Bronchus fibroblast of lung (primary cell): ENCODE results near the gene GSTO2.

GRCh38 chr10:102648825-102649319, 4.6 kb downstream of the TRIM8 start:
- RAMPAGE, long total RNA, result no peak

DNA sequence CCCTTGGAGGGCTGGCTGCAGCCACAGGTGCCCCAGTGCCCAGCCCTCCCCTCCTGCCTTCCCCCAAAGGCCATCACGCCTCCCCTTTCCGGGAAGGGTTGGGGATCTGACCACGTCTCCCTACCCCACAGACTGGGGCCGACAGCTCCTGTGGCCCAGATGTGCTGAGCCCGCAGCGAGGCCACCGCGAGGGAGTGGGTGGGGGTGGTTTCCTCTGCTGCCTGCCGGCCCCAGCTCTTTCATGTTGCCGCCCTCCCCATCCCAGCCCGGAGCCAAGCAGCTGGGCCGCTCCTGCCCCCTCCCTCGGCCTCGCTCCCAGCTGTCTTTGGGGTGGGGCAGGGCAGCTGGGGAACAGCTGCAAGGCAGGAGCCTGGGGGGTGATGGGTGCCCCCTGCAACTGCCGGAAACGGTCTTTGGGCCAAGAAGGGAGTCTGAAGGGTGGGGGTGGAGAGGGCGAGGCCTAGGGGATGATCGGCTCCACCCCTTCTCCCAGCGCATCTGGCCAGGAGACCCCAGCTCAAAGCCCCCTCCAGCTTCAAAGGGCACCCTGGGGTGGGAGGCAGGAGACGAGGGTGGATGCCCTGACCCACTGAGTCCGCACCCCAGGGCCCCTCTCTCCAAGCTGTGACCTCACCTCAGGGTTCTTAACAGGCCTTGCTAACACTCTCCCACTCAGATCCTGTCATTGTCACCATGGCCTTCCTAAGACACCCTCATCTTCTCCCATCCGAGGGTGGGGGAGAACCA, 17.0 kb downstream of the TRIM8 start:
- RAMPAGE, long total RNA, result no peak

DNA sequence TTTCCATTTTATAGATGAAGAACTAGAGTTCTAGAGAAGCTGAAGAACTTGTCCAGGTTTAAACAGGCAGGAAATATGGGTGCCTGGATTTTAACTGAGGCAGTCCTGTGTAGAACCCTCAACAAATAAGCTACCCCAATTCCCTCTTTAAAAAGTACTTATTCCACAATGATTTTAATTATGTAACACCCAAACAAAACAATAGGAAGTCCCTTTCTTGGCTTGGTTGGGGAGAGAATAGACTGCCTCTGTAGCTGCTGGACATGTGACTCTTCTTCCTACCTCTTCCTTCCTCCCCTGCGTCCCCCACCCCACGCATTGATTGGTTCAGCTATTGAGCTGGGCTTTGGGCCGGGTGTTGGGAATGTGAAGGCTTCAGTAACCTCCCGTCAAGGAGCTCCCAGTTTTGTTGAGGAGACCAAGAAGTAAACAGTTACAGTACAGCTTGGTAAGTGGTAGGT, 12.9 kb downstream of the SFXN2 start:
- RAMPAGE, long total RNA, result no peak

DNA sequence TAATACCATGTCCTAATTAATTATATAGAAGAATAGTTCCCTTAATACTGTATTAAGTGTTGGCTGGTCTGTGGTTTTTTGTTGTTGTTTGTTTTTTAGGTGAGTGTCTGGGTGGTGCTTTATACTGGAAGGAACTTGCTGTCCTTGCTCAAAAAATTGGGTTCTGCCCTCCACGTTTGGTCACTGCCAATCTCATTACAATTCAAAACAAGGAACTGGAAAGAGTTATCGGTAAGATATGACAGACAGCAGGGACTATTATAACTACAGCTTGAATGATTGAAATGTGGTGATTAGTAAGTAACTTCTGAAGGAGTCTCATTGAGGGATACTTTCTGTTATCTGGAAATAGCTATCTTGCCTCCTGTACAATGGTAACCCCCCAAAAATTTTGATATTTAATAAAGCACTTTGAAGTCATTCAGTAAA, 9.0 kb downstream of the AS3MT start:
- RAMPAGE, long total RNA, result no peak

DNA sequence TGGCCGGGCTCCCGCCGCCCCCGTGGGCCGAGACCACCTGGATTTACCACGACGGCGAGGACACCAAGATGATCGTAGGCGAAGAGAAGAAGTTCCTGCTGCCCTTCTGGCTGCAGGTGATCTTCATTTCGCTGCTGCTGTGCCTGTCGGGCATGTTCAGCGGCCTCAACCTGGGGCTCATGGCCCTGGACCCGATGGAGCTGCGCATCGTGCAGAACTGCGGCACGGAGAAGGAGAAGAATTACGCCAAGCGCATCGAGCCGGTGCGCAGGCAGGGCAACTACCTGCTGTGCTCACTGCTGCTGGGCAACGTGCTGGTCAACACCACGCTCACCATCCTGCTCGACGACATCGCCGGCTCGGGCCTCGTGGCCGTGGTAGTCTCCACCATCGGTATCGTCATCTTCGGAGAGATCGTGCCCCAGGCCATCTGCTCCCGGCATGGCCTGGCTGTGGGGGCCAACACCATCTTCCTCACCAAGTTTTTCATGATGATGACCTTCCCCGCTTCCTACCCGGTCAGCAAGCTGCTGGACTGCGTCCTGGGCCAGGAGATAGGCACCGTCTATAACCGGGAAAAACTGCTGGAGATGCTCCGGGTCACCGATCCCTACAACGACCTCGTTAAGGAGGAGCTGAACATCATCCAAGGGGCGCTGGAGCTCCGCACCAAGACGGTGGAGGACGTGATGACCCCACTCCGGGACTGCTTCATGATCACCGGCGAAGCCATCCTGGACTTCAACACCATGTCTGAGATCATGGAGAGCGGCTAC, 1.2 kb downstream of the CNNM2 start:
- RAMPAGE, long total RNA, result no peak

- RAMPAGE, long total RNA, result no peak
Measured at GRCh38 chr10:103395590-103396345, 507 bp downstream of the ATP5MK start.

GRCh38 chr10:103471956-103472557, 7.0 kb downstream of the CALHM3 start:
- RAMPAGE, long total RNA, result no peak

DNA sequence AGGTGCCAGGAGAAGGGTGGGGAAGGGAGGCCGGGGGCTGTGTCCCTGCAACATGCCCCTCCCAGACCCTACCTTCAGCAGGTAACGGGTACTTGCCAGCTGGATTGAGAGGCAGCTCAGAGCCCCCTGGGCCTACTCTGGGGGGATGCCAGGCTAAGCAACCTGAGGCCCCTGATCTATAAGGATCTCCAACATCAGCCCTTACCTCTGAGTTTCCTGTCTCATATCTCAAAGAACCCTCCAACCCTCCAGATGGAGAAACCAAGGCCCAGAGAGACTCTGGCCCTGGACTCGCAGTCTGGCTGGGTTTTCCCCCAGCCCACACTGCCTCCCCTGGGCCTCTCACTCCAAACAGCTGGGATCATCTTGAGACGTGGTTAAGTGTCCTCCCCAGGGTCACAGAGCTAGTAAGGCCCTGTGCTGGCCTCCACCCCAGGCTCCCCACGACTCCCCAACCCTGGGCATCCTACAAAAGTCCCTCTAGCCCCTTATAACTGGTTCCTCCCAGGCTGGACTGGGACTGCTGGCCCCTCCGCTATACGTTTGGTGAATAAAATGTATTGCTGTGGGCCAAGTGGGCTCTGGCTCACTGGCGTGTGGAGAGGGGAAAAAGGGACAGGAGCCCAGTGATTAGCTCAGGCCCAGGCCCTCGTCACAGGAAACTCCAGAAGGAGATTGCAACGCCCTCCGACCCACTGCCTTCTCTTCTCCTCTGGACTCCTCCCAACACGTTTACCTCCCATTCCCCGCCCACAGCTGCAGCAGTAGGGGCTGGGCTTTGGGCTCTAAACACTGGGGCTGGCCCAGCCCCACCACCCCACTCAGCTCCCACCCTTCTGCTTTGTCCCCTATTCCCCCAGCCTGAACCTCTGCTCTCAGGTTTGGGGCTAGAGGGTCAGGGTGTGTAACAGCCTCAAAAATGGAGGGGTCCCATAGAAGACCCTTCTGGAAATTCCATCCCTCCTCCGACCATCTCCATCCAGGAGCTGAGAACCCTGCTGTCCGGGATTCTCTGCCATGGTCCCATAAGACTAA, 173.7 kb downstream of the NEURL1 start:
- RAMPAGE, long total RNA, result no peak

DNA sequence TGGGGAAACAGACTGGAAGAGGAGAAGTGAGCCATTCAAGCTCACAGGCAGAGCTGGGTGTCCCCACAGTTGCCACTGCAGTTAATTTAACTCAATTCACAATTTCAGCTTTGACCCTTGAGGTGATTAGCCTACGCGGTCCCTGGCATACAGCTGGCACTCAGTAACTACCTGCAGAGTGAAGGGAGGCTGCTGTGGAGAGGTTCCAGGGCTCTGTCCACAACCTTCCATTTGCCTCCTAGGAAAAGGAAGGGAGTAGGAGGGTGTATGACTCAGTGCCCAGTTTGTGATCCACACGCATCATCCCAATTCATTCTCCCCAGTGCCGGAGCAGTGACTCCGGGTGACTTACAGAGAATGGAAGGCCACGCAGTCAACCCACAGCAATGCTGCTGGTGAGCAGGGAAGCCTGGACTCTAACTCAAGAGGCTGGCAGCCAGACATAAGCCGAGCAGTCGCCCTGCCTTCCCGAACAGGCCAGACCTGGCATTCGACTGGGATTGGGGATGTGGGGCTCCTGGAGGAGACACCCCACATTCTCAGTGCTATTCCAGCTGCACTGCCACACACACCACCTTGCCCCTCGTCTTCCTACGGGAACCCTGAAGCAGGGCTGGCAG, 140.0 kb downstream of the SH3PXD2A start:
- RAMPAGE, long total RNA, result no peak

DNA sequence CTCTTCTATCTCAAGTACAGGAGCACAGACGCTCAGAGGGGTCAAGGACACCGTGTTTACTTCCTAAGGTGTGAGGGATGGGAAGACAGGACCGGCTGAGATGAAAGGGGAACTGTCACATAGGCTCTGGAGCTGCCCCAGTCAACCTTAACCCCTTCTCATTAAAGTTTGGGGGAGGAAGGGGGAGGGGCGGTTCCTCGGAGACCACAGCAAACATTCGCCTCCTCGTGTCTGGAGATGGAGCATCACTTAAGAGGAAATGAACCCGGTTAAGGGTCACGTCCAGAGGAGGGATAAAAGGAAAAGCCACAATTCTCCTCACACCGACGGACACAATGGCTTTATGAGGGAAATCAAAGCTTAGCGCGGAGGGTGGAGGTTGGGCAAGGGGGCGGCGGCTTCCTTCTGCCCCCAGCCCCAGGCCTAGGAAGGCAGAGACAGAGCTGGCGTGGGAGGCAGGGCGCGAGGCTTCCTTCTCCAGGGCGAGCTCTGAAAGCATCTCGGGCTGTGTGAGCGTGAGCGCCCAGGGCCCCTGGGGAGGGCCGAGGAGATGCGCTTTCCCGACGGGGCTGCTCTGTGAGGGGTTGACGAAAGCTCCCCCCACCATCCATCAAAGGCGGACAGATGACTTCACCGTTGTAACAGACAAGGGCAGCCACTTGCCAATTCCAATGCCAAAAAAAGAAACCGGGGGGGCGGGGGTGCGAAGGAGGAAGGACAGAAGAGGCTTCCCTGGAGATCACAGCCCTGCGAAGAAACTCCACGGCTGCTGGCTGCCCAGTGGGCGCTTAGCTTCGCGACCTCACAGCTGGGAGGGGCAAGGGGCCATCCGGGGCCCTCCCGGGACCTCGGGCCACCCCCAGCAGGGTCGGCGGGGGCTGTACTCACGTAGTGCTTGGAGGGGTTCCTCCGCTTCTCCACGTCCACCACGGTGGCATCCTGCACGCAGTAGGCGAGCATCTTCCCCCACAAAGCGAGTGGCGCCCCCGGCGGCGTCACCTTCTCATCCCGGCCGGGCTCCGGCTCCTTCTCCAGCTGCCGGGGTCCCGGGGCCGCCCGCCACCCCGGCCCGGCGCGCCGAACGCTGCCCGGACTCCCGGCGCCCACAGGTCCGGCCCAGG, 709 bp downstream of the SH3PXD2A start:
- RAMPAGE, long total RNA, result no peak

GRCh38 chr10:103872186-103872712, 16.9 kb upstream of the SH3PXD2A start:
- RAMPAGE, long total RNA, result no peak

- RAMPAGE, long total RNA, result no peak
Measured at GRCh38 chr10:103998786-103999374, 31.9 kb downstream of the SLK start.

DNA sequence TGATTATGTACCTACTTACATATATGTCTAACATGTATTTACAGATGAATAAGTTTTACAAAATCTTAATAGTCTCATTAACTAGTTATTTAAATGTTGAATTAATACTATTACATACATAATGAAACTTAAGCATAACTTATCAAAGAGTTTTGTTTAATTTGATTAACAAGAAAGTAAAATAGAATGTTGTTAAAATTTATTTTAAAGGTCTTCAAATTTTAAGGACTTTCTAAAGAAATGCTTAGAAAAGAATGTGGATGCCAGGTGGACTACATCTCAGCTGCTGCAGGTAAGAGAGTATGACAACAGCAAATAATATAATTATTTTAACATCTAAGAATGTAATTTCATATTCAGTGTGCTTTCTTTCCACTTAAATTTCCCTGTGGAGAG, 32.7 kb downstream of the SLK start:
- RAMPAGE, long total RNA, result no peak

DNA sequence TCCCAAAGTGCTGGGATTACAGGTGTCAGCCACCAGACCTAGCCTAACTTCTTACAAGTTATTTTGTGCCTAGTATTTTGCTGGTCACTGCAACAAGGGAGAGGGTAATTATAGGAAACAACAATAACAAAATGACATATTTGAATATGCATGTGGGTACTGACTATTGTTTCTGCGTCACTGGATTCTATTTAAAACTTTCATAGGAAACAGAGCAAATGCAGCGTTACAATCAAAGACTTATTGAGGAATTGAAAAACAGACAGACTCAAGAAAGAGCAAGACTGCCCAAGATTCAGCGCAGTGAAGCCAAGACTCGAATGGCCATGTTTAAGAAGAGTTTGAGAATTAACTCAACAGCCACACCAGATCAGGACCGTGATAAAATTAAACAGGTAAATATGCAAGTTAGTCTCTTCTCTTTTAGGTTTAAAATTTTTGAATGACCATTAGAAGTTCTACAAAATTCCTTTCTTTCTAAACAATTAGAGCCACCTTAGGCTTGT, 52.6 kb downstream of the SLK start:
- RAMPAGE, long total RNA, result no peak

GRCh38 chr10:104033056-104034018, 52.3 kb downstream of the COL17A1 start:
- RAMPAGE, long total RNA, result no peak

GRCh38 chr10:104076834-104077336, 8.8 kb downstream of the COL17A1 start:
- RAMPAGE, long total RNA, result no peak

- RAMPAGE, long total RNA, result no peak
Measured at GRCh38 chr10:104221848-104222156, 10.4 kb downstream of the CFAP43 start.

DNA sequence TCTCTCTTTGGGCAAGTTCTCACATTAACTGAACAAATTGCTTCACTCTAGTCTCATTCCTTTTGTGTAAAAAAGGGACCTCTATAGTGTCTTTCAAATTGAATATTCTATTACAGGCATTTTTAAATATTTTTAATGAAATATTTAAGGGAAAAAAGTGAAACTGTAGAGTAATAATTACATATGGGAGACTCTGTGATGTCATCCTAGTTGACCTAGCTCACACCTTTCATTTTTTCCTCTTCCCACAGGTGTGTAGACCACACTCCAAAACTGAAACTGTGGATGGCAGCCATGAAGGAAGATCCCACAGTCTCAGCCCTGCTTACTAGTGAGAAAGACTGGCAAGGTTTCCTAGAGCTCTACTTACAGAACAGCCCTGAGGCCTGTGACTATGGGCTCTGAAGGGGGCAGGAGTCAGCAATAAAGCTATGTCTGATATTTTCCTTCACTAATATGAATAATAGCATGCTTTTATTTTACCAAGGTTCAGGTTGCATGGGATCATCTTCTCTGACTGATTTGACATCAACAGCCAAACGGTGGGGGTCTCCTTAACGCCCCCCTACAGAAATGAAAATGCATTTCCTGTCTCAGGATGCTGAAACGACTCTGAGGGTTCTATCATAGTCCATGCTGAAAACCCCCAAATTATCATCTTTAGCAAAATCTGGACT, 1.8 kb upstream of the GSTO2 start:
- RAMPAGE, long total RNA, result no peak

DNA sequence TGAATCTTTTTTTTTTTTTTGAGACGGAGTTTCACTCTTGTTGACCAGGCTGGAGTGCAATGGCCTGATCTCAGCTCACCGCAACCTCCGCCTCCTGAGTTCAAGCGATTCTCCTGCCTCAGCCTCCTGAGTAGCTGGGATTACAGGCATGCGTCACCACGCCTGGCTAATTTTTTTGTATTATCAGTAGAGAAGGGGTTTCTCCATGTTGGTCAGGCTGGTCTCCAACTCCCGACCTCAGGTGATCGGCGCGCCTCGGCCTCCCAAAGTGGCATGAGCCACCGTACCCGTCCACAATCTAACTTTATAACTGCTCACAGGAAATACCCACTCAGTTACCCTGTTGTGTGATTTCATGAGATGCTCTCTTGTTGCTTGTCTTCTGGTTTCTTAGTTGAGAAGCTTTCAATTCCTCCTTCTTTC, 1.3 kb upstream of the GSTO2 start:
- RAMPAGE, long total RNA, result no peak

- RAMPAGE, long total RNA, result start-site peak on the minus strand at chr10:104268951-104269059, 18 and 13 reads in 2 replicates
Measured at GRCh38 chr10:104268330-104269614, at the start of gene GSTO2. Gene GSTO2, plus strand, starts transcription at chr10:104269184.